SJSA1 (cell line): ENCODE measurements around a stretch of chr10.

GRCh38 chr10:123154658-123155551 lies 703 bp downstream of the BUB3 start:
- RAMPAGE, long total RNA, result no peak

GRCh38 chr10:123203612-123204526 lies 49.7 kb downstream of the BUB3 start:
- RAMPAGE, long total RNA, result no peak

DNA sequence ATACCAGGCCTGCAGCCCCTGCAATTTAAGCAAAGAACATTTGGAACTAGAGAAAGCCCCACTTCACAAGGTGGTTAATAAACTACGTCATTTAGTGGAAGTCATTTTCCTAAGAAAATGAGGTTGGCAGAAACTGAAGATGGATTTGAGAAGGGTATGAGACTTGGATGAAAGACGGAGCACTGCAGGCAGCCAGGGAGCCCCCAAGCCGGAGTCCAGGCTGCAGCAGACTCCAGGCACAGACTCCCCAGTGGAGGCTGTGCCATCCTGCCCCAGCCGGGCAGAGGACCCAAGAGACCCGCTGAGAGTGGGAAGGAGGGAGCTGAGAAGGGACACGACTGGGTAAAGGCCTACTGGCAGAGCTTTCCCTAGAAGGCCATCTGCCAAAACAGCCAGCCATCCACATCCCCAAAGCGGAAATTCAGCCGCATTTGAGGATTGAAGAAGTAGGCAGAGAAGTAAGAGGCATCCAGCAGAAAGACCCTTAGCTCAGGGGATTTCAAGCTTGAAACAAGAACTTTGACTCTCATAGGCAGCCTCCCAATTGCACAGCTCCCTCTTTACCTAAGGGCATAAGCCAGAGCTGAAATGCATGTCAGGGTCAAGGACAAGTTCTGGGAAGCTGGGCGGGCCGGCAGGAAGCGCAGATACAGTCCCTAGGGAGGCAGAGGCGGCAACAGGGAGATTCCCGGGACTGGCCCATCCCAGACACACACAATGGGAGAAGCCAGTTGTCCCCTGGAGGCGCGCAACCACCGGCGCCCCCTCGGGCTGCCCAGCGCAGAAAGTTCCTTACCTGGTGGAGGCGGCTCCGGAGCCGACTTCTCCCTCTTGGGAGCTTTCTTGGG lies 823 bp downstream of the CPXM2 start:
- RAMPAGE, long total RNA, result no peak

- RAMPAGE, long total RNA, result no peak
Observed at GRCh38 chr10:124008685-124009201, 84.7 kb downstream of the CHST15 start.

- RAMPAGE, long total RNA, result no peak
Observed at GRCh38 chr10:124033293-124033772, 60.1 kb downstream of the CHST15 start.

DNA sequence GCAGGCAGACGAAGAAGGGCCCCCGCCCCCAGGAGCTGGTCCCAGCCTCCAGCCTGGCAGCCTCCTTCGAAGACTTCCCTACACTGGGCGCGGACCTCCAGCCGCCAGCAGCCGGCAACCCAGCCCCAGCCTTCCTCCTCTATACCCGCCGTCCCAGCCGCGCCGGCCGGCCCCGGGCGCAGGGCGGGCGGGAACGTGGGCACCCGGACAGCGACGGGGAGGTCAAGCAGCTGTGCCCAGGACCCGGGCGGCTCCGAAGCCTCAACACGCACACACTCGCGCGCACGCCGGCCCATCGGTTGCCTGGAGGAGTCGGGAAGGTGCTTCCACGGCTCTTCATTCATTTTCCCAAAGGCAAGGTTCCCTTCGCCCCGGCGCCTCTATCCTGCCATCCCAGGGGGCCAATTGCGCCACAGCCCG lies 1.6 kb downstream of the CHST15 start:
- RAMPAGE, long total RNA, result no peak

DNA sequence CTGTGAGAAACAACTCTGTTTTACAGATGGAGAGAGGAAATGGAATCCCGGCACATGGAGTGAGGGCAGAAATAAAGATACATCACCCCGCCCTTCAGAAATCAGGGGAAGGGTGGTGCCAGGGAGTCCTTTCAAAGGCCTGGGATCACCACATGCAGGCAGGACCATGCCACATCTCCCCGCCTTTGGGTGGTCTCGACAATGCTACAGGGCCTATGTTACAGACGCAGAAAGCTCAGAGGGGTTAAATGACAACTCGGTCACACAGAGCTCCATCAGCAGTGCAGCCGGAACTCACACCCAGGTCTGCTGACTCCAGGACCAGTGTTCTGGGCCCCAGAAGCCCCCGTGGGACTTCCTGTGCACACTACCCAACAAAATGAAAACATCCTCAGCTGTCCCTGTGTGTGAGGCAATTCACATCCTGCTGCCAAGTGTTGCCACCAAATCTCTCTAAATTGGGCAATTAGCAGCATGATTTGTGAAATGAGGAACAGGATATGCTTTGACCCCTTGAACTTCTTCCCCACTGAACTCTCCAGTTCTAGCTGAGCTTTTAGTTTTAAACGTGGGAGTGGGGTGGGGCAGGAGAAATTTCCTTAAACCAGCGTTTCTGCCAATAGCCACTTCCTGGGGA lies 51.6 kb upstream of the CHST15 start:
- RAMPAGE, long total RNA, result no peak

GRCh38 chr10:124172066-124172936 lies 78.9 kb upstream of the CHST15 start:
- RAMPAGE, long total RNA, result no peak

GRCh38 chr10:124221776-124221928 lies 128.3 kb upstream of the CHST15 start:
- RAMPAGE, long total RNA, result no peak

DNA sequence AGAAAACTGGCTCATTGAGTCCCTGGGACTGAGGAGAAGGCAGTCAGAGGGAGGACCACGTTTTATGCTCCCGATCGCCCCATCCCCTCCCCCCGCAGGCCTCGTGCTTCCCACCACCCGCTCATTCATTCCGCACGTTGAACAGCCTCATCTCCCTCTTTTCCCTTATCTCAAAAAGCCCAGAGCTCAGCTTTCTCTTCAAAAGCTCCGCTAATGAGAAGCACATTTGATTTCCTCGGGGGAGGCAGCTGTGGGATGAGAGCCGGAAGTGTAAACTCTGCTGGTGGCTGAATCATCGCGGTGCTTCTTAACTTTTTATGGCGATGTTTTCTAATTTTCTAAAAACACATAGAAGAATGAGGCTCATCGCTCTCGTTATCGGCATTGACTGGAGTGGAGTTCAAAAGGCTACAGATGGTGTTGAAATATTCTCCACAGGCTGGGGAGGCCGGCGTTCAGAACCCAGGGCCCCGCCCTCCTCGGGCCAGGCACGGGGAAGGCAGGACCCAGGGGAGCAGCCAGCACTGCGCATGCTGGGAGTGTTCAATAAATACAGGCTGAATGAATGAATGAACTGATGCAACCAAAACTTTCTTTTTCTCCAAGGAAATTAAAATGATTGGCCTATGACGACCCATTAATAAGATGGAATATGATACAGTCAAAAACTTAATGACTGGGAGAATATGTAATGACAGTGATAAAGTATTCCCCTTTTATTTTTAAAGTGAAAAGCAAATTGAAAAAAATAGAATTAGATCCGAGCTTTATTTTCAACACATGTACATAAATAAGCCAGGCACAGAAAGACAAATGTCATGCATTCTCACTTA lies 63.8 kb downstream of the OAT start:
- RAMPAGE, long total RNA, result no peak

GRCh38 chr10:124465212-124465749 lies 3.7 kb downstream of the LHPP start:
- RAMPAGE, long total RNA, result no peak

GRCh38 chr10:124601268-124601937 lies 139.8 kb downstream of the LHPP start:
- RAMPAGE, long total RNA, result no peak

GRCh38 chr10:124610143-124610803 lies 133.9 kb downstream of the FAM53B start:
- RAMPAGE, long total RNA, result no peak

DNA sequence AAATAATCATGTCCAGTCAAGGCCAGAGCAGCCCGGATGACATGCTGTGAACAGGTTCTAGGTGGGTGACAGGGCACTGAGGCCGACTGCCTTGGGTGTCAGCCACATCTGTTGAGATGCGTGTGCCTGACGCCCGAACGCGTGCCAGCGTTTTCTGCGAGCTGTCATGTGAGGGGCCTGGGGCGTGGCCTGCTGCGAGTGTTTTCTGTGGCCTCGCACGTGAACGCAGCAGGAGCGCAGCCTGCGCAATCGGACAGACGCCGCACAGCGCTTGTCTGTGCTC lies 118.3 kb downstream of the FAM53B start:
- RAMPAGE, long total RNA, result no peak

DNA sequence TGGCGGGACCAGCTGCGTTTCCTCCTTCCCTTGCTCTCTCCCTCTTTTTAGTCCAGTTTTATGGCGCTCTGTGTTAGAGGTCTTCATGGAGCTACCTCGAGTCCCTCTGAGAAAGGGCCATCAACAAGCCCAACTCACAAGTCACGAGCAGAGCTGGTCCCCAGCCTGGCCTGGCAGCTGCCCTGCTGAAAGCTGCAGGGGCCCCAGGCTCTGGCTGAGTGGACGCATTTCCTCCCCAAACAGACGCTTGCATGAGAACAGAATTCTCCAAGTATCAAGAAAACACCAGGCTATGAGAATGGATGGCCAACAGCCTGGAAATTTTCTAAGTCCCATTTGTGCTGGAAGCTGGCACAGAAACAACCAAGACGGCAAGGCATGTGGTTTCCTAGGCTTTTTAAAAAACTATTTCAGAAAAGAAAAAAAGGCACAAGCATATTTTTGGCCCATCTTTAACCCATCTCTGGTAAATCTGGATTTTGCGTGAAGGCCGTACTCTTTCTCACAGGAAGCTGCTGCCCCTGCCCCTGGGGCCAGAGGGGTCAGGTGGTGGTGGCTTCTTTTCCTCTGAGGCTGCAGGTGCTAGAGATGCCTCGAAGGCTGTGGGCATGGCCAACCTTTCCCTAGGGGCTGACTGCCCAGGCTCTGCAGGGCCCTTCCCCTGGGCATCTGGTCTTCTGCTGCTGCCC lies 114.7 kb downstream of the FAM53B start:
- RAMPAGE, long total RNA, result no peak

DNA sequence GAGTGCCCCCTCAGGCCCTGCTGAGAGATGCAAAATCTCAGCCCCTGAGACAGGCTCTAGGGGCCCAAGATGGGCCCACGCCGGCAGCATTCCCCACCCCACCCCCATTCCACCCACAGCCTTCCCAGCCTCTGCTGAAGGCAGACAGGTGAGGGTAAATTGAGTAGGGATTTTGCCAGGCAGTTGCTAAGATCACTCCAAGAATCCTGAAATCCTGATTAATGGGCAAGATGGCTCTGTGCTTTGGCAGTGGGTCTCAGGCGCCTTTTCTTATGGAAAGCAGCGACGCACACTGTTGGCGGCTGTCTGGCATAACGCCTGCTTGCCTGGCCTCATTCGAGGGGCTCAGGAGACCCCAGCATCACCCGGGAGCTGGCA lies 98.8 kb downstream of the FAM53B start:
- RAMPAGE, long total RNA, result no peak

DNA sequence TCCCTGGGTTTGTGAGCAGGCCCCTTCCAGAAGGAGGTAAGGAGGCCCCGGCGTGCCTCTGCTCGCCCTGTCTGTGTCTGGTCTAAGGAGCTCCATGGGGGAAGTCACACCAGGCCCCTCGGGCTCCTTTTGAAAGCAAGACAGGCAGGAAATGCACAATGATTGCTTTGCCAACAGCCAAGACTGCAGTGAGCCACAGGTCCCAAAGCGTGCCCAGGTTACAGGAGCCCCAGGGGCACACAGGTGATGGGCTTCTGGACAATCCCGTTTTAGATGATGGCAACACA lies 89.4 kb downstream of the FAM53B start:
- RAMPAGE, long total RNA, result no peak

- RAMPAGE, long total RNA, result no peak
Observed at GRCh38 chr10:124721399-124722183, 22.6 kb downstream of the FAM53B start.

- RAMPAGE, long total RNA, result no peak
Observed at GRCh38 chr10:124723803-124724248, 20.4 kb downstream of the FAM53B start.

- RAMPAGE, long total RNA, result no peak
Observed at GRCh38 chr10:124745455-124745976, 1.3 kb upstream of the FAM53B start.